Melanocyte of skin (primary cell): ENCODE results near the genes CYP2E1 and FRG2B.

DNA sequence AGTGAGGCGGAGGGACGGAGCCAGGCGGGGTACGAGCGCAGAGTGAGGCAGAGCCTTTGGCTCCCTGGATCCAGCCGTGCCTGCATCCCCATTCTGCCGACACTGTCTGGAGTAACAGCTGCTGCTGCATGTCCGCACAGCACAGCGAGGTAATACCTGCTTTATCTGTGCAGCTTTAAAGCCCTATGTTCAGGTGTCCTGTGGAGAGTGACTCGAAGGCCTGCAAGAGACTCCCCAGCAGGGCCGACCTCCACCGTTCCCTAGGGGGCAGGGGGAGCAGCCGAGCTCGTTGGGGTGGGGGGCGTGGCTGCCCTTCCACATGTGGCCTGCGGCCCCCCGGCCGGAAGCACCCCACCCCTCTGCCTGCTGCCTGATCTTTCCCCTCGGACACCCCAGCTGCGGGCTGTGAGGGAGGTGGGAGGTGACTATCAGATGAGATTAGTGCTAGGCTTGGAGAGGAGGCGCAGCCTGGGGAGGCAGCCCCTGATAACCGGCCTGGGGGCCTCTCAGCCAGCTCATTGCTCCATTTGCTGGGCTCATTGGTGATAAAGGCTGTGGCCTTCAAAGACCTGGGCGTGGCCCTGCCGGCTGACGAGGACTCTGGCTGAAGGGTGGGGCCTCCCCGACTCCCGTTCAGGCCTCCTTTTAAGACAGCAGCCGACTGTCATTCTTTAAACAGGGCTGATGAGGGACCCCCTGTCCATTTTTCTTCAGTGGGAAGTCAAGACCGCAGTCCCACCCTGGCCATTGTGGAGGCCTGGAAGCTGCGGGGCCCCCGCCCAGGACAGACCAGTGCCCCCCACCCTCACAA lies 8.0 kb downstream of the VENTX start:
- CAGE, long polyA plus RNA, 2 experiments = no peak in any of the 2 experiments

- CAGE, long polyA plus RNA, 2 experiments = no peak in any of the 2 experiments
Measured at GRCh38 chr10:133269240-133269540, 7.5 kb downstream of the ADAM8 start.

DNA sequence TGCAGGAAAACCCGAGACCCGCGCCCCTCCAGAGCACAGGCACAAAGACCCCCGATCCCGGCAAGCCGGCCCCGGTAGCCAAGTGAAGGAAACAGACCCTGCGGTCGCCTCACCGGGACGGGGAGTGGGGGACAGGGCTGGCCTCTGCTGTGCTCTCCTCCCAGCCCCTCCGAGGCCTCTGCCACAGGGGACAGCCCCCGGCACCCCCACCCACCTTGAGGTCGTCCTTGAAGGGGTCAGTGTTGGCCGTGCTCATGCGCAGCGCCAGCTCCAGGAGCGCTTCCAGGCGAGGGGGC lies 11.2 kb upstream of the ADAM8 start:
- CAGE, long polyA plus RNA, 2 experiments = no peak in any of the 2 experiments

GRCh38 chr10:133310079-133310557 lies 1.4 kb downstream of the ZNF511 start:
- CAGE, long polyA plus RNA, 2 experiments = no peak in any of the 2 experiments

DNA sequence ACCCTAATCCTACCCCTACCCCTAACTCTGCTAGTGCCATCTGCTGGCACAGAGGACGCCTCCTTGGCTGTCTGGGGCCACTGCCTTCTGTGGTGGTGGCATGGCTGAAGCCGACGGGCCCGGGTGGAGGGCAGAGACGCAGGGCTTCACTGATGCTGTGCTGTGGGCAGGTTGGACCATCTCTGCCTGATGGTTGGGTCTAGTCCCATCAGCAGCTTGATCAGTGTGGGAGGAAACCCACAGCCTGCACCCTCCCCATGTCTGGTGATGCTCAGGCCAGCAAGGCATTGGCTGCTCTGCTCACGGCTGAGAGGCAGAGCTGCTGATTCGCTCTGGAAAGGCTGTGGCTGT lies 247 bp upstream of the SCART1 start:
- CAGE, long polyA plus RNA, 2 experiments = no peak in any of the 2 experiments

DNA sequence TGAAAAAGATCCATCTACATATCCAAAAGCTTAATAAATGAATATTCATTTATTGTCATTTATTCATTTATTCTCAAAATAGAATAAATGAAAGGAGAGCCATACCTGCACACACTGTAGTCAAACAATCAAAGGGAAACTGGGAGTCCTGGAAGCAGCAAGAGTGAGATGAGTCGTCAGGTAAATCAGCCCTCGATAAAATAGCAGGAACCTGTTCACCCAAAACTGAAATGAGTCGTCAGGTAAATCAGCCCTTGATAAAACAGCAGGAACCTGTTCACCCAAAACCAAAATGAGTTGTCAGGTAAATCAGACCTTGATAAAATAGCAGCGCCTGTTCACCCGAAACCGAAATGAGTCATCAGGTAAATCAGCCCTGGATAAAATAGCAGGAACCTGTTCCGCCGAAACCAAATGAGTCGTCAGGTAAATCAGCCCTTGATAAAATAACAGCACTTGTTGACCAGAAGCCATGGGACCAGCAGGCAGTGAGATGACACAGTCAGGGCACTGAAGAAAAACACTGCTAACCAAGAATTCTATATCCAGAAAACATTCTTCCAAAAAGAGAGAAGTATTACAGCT lies 3.6 kb upstream of the CYP2E1 start:
- CAGE, long polyA plus RNA, 2 experiments = no peak in any of the 2 experiments

GRCh38 chr10:133527159-133527562 lies at the start of gene CYP2E1:
Gene CYP2E1 (plus strand): TSS chr10:133527363.
- CAGE, long polyA plus RNA, 2 experiments = no peak in any of the 2 experiments

- CAGE, long polyA plus RNA, 2 experiments = no peak in any of the 2 experiments
Measured at GRCh38 chr10:133530228-133530867, 3.2 kb downstream of the CYP2E1 start.

DNA sequence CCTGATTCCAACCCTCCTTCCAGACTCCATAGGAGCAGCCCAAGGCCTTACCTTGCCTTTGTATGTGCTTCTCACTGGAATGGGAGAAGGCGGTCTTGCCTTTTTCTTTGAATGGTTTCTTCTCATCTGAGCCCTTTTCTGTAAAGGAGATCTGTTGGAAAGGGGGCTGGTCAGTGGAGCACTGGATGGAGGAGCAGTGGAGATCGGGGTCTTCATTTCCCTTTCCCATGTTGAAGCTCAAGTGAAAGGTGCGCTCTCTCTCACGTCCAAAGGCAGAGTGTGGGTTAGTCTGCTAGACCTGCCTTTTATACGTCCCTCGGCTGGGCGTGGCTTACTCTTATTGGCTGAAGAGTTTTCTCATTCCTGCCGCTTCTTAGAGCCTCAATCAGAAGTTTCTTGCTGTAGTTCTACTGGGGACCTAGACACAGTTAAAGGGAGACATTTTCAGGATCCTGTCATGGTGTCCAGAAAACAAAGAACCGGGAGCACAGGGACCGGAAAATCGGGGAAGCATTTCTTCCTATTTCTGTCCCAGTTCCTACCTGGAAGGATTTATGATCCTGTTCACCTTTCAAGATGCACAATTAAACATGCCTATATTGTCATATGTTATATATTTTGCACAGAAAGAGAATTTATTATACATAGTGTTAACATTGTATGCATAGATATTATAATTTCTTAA lies at the start of gene FRG2B:
FRG2B (minus strand) TSS at position 282 of the 685 bp plus-strand sequence.
- CAGE, long polyA plus RNA, 2 experiments = no peak in any of the 2 experiments